PC-3 (cell line): ENCODE measurements around a stretch of chr13.

- RAMPAGE, long total RNA: no peak
These were observed 20.4 kb upstream of the CPB2 start for GRCh38 chr13:46125060-46125864.

DNA sequence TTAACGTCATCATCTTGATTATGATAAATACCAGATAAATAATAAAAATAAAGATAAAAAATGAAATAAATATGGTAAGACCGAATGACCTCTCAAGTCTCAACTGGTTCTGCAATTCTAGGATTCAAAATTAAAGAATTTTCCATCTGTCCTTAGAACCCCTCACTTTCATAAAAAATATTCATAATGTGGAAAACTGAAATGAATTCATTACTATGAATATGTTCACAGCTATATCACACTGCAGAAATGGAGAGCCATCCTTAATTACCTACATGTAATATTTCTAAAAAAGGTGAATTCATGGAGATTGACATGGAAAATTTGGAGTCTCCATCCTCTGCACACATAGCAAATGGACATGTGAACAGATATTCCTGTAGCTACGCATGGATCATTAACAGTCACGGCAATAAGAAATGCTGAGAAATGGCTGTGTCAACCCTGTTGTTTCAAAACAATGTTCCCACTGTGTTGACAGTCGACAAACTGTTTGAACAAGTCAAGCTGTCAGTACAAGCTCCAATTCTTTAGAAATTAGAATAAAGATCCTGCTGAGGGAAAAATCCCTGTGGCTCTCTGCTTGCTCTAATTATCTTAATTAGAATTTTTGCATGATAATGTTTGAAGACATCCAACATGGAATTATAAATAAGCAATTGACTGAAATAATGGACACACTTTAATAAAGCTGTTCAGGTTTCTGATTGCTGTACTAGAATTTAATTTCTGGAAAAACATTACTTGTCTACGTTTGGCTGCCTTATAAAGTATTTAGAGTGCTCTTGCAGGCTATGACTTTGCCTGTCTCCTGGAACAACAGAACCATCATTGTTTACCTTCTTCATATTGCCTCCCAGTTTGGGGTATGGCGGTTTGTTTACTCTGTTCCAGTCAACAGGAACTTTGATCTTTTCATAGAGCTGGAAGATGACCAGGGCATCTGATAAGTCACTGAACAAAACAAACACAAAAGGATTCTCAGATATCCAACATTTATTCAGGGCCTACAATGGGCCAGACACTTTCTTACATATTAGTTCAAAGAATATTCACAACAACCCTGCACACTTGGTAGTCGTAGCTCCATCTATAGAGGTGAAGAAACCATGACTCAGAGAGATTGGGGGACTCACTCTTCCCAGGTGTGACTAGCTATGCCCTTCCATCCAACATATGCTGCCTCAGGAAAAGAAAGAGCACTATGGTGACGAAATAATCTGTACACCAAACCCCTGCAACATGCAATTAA lies 38.0 kb upstream of the CPB2 start:
- RAMPAGE, long total RNA: no peak

DNA sequence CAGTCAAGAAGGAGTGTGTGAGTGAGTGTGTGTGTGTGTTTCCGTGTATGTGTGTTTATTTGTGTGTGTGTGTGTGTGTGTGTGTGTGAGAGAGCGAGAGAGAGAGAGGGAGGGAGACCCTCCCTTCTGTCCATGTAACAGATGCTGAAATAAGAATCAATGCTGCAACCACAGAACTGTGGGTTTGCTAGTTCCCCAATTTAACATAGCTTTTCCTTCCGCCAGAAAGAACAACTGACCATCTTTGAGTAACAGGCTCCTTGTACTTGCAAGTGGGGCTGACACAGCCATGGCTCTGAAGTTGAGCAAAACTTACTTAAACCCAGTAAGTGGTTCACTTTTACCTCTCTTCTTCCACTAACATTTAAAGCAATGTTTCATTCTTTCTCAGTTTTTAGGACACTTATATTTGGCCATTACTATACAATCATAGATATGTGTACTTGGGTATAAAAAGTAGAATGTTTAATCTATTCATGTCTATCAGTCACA lies 5.1 kb downstream of the LCP1 start:
- RAMPAGE, long total RNA: no peak

DNA sequence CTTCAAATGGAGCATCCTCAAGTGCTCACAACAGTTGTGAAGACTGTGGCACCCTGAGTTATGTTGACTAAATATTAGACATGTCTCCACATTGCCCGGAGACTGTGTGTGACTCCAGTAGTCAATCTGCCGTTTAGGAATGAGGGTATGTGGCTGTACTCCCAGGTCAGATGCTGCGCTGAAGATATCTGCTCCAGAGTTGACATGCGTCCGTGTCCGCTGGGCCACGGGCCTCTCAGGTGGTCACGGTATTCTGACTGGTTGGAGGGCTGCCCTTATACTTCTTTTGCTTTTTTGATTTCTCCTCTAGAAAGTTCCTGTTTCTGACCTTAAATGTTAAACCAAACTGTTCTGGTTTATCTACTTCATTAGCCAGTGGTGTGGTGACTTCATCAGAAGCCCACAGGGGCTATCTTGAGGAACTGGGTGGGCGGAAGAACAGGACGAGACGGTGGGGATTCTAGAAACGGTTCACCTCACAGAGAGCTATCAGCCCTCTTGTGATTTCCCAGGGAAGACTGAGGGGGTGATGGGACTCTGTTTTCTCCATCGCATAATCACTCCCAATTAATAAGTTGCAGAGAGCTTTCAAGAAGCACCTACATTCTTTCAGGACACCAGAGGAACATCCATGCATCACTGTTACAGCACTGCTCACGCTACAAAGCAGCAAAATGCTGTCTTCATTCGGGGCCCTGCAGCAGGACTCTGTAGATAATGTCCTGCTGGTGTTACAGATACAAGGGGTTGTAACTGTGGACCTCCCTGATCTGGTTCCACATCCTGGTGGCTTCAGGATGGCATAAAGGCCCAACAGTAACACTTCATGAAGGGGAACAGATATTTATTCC lies 1.3 kb upstream of the LCP1 start:
- RAMPAGE, long total RNA: no peak

DNA sequence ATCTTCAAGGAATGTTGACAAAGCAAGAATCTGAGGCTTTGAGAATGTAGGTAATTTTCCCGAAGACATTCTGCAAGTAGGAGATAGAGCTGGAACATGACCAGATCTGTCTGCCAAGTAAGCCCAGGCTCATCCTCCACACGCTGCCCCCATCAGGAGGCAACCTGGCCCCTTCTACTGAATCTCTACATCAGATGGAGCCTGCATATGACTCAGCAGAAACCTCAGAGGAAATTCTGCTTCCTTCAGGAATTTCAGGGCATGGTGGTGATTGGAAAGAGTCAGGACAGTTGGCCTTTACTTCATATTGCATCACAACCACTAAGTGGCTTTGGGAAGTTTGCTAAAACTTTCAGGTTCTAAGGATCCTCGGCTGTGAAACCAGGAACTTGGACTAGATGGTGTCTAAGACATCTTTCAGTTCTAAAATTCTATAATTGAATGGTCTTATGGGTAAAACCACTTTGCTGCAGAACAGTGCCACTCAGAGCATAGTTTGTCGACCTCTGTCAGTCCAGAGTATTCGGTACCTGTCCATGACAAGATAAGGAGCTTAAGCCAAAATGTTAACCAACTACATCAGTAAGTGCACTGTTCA lies 85.3 kb downstream of the LRRC63 start:
- RAMPAGE, long total RNA: no peak

DNA sequence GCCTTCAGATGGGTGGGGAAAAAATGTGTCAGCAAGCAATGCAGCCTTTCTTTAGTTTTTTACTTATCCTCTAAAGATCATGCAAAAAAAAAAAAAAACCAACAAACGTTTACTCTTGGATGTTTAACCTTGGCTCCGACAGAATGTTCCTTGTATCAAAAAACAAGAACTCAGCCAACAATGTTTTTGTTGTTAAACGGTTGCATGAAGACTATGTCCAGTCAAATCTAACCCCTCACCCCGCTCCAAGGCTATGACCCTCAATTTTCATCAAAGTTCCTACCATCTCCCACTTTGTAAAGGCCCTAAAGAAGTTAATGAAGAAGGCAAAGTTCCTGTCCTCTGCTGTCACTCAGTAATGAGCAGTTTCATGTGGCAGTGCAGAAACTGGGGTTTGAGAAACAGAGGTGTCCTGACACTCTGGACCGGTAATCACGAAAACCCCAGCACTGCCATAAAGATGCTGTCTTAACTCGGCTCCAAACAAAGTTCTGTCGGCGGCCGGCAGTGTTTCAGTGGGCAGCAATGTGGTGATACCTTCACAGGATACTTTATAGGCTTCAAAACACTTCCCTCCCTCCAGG lies 1.4 kb downstream of the RUBCNL start:
- RAMPAGE, long total RNA: no peak

- RAMPAGE, long total RNA: no peak
These were observed 16.8 kb upstream of the RUBCNL start for GRCh38 chr13:46403807-46404242.

DNA sequence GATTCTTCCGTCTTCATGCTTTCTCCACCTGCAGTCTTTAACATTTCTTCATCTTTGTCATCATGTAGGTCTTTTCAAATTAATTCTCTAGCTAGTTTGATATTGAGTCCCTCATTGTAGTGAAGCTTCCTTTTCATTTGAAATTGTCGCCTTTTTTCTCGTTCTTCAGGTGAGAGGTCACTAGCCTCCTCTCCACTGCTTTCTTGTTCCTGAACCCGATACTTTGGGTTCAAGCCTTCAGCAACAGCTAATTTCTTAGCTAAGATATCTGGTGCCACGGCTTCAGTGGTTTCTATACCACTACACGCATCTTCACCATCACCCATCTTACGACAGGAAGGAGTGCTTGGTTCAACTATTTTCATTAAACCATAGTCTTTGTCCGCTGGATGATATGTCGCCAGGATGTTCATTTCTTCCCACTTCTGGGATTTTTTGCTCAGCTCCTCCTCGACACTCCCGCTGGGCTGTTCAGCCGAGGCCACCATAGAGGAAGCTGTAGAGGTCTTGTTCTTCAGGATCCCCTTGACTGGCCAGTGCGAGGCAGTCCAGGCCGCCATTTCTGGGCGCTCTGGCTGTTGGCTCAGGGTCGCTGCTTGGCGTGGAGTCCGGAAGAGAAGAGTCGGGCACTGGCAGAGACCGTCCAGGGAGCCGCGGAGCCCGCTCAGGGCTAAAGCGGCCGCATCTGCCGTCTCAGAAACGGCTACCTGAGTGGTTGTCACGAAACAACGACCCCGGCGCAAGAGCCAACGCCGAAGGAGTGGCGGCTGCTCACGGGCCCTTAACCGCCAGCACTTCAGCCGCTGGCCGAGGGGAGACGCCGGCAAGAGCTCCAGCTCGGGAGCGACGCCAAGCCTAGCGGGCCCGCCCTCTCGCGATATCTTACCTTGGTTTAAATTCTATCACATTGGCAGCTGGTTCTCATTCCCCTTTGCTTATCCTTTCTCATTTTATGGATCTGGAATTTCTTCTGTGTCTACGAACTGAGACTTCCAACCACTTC lies 50.7 kb upstream of the RUBCNL start:
- RAMPAGE, long total RNA: no peak

DNA sequence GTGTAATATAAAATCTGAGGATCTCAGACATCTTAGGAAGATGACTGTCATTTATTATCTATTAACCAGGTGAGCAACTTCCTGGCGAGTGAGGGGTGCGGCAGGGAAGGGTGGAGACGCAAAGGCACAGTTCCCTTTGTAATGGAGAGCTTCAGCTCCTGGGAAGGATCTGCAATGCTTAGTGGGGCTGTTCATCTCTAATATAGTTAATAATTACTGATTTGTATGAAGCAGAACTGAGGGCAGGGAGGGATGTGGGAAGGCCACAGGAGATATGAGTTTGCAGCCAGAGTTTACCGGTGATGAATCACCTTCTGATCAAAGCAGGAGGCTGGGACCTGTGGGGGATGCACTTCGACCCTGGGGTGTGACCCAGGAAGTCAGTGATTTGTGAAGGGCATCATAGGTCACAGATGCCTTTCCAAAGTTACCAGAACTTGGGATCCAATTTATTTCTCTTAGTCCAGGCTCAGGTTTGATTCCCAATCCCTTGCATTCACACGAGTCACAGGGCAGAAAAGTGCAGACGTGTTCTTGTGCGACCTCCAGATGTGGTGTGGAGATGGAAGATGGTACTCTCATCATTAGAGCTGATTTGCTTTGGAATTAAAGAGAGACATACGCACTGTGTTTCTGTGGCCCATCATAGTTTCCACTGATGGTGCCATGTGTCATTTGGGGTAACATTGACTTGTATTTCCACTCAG lies 54.9 kb downstream of the LRCH1 start:
- RAMPAGE, long total RNA: no peak

DNA sequence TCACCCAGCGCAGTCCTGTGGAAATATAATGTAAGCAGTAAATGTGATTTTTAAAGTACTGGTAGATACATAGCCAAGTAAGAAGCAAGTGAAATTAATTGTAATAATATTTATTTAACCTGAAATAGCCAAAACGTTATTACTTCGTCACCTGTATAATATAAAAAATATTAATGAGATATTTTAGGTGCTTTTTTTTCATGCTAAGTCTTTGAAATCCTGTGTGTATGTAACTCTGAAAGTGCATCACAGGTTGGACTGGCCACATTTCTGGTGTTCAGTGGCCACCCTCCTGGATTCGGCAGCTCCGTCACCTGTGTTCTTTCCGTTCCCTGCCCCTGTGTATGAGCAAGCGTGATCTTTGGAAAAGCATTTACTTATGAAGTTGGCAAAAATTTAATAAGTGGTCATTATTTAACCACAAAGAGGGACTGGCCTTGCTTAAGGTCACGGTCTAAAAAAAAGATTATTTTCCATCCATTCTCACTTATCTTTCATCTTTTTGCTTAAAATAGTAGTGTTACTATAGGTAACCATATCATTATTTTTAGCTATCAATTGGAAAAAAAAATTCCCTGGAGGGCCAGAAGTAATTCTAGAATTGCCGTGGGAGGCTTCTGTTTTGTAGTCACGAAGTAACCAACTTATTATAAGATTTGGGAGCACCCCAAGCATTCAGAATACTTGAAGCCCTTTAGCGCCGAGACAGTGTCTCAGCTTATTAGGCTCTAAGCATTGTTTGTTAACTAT lies 120.1 kb downstream of the LRCH1 start:
- RAMPAGE, long total RNA: no peak

DNA sequence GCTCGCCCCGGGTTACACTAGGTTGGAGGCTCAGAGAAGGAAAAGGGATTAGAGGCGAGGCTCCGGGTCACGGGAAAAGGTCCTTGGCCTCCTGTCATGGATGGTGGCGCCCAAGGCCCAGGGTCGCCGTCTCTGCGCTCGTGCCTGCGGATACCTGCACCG lies 229 bp downstream of the ESD start:
- RAMPAGE, long total RNA: no peak

- RAMPAGE, long total RNA: no peak
These were observed 20.1 kb upstream of the ESD start for GRCh38 chr13:46816978-46817468.

DNA sequence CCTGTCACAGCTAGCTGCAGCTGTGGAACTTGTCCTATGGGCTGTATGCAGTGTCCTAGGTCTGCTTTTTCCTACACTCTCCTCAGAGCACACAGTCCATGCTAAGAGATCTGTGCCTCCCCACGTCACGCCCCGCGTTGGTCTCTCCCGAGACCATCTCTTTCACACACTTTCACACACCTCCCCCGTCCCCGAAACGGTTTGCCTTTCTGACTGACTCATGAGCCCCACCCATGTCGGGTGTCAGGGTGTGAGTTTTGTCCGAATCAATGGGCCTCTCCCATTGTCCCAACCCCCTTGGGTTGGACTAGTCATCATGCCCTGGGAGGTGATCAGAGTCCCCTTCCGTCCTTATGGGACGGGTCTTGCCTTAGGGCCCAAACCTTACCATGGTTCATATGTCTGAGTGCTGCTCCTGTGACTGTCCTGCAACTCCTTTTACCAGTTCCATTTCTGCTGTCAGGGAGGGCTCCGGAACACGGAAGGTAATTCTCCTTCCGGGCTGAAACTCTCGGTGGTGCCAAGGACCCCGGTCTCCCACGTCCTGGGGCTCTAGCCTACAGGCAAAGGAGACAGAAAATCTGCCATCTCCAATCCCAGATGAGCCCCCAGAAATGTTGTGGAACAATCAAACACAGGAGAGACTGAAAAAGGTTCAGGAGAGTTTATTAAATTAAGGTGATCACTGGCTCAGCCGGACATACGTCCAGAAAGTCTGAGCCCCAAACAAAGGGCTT lies 214.1 kb upstream of the HTR2A start:
- RAMPAGE, long total RNA: no peak

- RAMPAGE, long total RNA: no peak
These were observed 383 bp downstream of the SUCLA2 start for GRCh38 chr13:48000625-48001155.

DNA sequence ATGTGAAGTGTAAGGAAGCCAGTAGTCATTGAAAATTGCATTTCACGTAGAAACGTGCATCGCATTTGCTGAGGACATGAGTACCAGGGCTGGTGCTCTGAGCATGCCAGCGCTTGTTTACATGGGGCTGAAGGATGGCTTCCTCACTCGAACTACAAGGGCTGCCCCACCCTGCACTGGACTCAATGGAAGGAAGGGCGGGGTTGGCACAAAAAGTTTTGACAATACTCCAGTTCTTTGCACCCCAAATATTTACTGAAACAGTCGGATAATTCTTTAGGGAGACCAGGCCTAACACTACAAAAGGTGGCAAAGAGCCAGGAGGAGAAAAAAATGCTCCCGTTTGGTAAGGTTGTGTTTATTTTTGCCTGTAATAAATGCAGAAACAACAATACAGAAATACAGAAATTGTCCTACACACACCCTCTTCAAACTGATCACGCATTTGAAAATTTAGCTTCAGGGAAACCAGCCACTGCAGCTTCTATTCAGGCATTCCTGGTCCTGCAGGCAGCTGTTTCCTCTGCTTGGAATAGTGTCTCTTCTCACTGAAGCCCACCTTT lies 29.0 kb upstream of the MED4 start:
- RAMPAGE, long total RNA: no peak

- RAMPAGE, long total RNA: no peak
These were observed 49.5 kb upstream of the MED4 start for GRCh38 chr13:48144401-48144907.

DNA sequence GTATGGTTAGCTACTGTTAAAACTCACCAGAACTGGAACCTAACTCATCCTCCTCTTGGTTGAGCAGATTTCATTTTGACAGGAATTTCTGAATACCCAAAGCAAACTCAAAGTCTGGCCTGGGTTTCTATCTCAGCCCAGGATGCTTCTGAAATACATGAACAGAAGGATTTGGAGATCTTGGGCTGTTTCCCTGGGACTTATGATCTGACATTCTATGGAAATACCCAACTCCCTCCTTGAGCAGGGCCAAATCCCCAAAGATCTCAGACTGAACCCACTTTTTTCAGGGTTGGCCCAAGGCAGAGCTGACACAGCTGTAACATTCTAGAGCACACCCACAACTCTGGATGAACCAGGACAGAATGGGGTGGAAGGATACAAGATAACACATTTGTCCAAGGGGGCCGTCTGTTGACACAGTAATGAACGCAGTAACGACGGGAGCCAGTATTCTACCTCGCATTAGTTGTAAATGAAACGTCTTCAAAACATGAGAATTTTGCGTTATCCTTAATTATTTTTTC lies 1.0 kb upstream of the ITM2B start:
- RAMPAGE, long total RNA: no peak

GRCh38 chr13:48253528-48254181 lies 20.6 kb downstream of the ITM2B start:
- RAMPAGE, long total RNA: no peak

DNA sequence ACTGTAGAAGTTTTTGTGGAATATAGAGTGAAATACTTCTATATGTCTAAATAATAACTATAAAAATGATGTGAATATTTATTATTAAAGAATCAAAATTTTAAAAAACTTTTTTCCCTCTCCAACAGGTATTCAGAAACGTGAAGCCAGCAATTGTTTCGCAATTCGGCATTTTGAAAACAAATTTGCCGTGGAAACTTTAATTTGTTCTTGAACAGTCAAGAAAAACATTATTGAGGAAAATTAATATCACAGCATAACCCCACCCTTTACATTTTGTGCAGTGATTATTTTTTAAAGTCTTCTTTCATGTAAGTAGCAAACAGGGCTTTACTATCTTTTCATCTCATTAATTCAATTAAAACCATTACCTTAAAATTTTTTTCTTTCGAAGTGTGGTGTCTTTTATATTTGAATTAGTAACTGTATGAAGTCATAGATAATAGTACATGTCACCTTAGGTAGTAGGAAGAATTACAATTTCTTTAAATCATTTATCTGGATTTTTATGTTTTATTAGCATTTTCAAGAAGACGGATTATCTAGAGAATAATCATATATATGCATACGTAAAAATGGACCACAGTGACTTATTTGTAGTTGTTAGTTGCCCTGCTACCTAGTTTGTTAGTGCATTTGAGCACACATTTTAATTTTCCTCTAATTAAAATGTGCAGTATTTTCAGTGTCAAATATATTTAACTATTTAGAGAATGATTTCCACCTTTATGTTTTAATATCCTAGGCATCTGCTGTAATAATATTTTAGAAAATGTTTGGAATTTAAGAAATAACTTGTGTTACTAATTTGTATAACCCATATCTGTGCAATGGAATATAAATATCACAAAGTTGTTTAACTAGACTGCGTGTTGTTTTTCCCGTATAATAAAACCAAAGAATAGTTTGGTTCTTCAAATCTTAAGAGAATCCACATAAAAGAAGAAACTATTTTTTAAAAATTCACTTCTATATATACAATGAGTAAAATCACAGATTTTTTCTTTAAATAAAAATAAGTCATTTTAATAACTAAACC lies 28.3 kb downstream of the ITM2B start:
- RAMPAGE, long total RNA: no peak

GRCh38 chr13:48262203-48262901 lies 29.3 kb downstream of the ITM2B start:
- RAMPAGE, long total RNA: no peak